Omental fat pad (tissue), 4 donors: ENCODE measurements around the genes FAIM2 and SLC11A2.

DNA sequence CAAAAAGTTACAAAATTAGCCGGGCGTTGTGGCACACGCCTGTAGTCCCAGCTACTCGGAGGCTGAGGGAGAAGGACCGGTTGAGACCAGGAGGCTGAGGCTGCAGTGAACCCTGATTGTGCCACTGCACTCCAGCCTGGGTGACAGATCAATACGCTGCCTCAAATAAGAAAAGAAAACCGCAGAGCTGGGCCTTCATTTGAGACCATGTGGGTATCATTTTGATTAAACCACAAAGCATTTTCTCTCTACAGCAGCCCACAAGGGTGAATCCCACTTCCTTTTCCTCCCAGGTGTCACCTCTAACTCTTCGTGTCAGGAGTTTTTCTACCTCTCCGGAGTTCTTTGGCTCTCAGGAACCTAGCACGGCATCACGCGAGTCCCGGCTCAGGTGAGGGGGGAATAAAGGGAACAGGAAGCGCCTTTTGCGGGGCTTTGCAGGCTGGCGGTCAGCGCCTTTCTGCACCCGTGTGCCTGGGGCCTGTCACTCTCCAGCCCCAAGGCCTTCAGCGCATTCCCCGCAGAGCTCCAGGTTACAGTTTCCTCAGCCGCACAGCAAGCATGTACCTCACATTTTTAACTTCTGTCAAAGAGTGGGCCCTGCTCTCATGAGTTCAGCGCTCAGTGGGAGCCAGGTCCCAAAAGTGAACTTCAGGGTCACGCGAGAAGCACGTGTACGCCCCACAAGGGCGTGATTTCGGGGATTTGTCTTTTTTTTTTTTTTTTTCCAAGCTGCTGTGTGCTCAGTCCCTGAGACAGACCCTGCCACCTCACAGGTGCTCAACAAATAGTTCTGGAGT is 817 bp upstream of the PRPF40B start:
- PRO-cap, result no peak
- RAMPAGE, long total RNA, 4 experiments, result no peak in any of the 4 experiments

GRCh38 chr12:49642193-49643087 is 19.1 kb downstream of the PRPF40B start:
- PRO-cap, result no peak
- RAMPAGE, long total RNA, 4 experiments, result start-site peak on the plus strand in 2 of 4 experiments, at chr12:49642257-49643229 at its widest, 6 to 10 reads per replicate

DNA sequence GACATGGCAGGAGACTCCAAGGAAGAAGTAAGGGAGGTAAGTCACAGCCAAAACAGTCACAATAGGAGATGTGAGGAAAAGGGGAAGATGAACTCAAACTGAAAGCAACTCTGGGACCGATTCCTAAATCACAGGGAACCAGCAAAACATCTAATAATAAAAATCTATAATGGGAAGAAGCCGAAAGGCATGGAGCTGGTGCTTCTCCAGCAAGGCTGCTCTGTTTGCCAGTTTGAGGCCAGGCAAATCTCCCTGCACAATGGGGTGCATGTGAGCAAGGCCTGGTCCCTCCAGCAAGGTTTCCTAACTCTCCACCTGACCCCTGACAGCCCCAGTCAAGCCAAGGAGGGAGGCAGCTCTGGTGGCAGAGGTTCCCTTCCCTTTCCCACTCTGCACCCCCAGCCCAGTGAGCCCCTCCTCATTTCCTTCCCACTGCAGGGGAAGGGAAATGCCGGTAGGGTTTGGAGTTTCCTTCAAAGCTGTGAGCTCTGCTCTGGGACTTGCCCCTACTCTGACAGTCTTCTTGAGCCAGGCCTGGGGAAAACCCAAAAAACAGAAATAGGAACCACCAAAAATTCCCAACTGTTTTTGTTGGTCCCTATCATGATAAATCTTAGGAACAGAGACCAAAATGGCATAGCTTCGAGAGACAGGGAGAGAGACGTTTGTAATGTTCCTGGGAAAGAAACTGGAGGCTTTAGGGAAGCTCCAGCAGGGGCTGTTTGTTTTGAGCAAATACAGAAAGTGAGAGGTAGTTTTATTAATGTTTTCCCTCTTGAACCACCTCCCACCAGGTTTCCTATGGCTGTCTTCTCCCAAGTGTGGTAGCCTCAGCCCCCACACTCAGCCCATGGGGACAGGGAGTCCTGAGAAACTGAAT is 34.7 kb downstream of the FMNL3 start:
- PRO-cap, result no peak
- RAMPAGE, long total RNA, 4 experiments, result no peak in any of the 4 experiments

DNA sequence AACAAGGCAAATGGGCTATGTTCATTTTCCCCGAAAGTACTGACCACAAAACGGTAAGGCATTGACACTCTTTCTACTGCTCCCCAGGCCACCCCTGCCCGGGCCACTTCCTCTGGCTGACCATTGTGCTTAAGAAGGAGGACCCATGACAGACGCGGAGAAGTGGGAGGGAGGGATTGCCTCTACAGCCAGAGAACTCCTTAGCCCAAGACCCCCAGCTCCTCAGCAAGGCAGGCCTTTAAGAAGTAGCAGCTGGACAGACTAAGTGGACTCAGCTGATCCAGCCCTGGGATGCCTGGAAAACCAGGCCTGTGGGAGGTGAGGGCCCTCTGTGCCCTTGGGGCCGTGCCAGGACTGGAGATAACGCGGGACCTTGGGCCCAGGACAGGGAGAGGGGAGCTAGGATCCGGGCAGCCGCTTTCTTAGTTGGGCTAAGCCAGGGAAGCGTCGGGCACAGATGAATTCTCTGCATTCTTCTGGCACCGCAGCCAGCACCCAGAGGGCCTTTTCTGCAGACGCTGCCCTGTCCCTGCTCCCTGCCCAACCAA is 1.0 kb downstream of the NCKAP5L start:
- PRO-cap, result no peak
- RAMPAGE, long total RNA, 4 experiments, result no peak in any of the 4 experiments

DNA sequence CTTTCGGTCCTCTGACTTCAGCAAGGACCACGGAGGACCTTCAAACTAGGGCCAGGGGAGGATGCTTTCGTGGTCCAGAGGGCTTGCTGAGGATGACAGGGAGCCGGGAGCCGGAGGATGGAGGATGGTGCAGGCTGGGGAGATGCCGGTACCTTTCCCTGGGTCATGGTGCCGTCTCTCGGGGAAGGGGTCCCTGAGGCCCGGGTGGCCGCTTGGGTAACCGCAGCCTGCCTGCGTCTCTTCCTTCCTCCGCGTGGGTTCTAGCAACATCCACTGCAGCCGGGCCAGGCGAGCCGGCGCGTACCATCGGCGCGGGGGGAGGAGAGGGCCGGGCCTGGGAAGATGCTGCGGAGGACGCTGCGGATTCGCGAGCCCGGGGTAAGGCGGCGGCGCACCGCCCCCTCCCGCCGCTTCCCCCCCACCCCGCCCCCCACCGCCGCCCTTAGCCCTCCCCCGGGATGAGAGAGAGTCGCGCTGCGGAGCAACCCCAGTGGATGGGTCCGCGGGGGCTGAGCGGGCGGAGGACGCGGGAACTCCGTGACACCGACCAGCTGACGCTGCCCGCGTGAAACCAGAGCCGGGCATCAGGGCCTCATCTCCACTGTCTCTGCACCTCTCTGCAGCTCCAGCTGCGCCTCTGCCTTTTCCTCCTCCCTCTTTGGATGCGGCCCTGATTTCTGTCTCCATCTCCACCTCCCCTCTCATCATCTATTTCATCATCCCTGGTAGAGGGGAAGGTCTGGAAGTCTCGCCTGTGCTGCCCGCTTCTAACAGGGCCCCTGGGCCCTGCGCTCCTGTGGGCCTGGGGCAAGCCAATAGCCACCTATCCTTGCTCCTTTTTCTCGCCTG is at the start of gene FAIM2:
Gene FAIM2 (minus strand): TSS at position 275 of the 849 bp plus-strand sequence.
- PRO-cap, result no peak
- RAMPAGE, long total RNA, 4 experiments, result start-site peak on the minus strand in 3 of 4 experiments, centred at positions 248 to 269 of the sequence, 8 to 37 reads per replicate

DNA sequence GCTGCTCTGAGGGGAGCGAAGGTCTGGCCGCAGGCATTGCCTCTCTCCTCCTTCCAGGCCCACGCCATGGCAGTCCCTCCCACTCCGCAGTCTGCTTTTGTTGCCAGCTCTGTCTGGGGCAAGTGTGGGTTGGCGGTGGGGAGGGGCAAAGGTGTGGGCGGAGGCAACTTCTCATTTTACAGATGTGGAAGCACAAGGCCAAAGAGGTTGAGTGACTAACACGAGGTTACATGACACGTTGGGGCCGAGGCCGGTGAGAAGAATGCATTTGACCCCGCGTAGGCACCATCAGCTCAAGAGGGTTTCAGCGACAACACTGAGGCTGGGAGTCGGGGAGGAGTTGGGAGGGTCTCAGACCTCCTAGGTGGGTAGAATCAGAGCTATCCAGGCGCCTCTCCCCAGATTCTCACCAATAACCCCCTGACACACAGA is 6.2 kb upstream of the FAIM2 start:
- PRO-cap, result no peak
- RAMPAGE, long total RNA, 4 experiments, result no peak in any of the 4 experiments

DNA sequence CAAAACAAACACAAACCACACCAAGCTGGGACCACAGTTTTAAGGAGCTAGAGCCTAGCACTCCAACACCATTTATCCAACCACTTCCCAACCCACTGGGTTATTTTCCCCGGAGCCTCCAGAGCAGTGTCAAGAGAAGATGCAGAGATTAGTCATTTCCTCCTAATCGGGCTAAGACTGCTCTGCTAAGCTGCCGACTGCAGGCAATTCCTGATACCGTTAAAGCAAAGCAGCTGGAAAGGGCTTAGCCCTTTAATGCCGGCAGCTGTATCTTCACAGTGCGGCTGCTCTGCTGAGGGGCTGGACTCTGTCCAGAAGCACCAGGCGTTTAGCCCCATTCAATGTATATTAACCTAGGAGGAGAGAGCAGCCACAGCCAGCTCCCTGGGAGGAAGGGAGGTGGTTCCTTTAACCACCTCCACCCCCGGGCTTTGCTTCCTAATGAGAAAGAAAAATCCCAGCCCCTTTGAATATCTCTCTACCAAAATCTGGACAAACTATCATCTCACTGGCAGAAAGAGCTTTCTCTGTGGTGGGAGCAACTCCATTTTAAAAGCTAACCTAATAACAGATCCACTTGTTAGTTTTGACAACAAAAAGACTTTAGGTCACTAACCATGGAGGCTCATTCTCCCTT is 11.2 kb downstream of the AQP6 start:
- PRO-cap, result no peak
- RAMPAGE, long total RNA, 4 experiments, result no peak in any of the 4 experiments

DNA sequence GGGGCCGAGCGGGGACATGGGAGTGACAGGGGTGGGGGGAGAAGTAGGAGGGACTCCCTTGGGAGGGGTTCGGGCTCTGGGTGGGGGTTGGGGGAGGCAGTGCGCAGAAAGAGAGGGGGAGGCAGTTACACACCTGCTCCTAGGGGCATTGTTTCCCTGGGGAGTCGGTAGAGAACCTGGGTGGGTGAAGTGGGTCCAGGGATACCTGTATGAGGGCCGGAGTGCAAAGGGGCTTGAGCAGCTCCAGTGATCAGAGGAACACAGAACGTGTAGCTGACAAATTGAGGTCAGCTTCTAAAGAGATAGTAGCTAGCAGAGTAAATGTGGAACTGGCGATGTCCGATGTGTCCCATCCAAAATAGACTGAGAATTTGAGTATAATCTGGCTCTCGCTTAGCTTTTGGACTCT is 447 bp downstream of the SMARCD1 start:
- PRO-cap, result no peak
- RAMPAGE, long total RNA, 4 experiments, result no peak in any of the 4 experiments

GRCh38 chr12:50221870-50223033 is 55.1 kb upstream of the CERS5 start:
- PRO-cap, result no peak
- RAMPAGE, long total RNA, 4 experiments, result start-site peak on the minus strand in 4 of 4 experiments, at chr12:50222574-50222658 at its widest, 68 to 3,148 reads per replicate

- PRO-cap, result no peak
- RAMPAGE, long total RNA, 4 experiments, result no peak in any of the 4 experiments
Observed at GRCh38 chr12:50241944-50242470, 41.3 kb downstream of the LIMA1 start.

- PRO-cap, result no peak
- RAMPAGE, long total RNA, 4 experiments, result no peak in any of the 4 experiments
Observed at GRCh38 chr12:50506657-50507221, 2.0 kb downstream of the DIP2B start.

- PRO-cap, result no peak
- RAMPAGE, long total RNA, 4 experiments, result no peak in any of the 4 experiments
Observed at GRCh38 chr12:50536970-50538349, 32.7 kb downstream of the DIP2B start.

GRCh38 chr12:50625130-50625431 is 120.3 kb downstream of the DIP2B start:
- PRO-cap, result no peak
- RAMPAGE, long total RNA, 4 experiments, result no peak in any of the 4 experiments

- PRO-cap, result no peak
- RAMPAGE, long total RNA, 4 experiments, result no peak in any of the 4 experiments
Observed at GRCh38 chr12:50691025-50691361, 72.9 kb upstream of the ATF1 start.

GRCh38 chr12:50922726-50923272 is 2.0 kb upstream of the METTL7A start:
- PRO-cap, result no peak
- RAMPAGE, long total RNA, 4 experiments, result no peak in any of the 4 experiments

- PRO-cap, result no peak
- RAMPAGE, long total RNA, 4 experiments, result no peak in any of the 4 experiments
Observed at GRCh38 chr12:50933623-50934099, 8.8 kb downstream of the METTL7A start.

GRCh38 chr12:51026069-51026454 is at the start of gene SLC11A2:
TSS of gene SLC11A2 (minus strand) at chr12:51026384.
- PRO-cap, result bidirectional peak, plus-strand start at chr12:51026512, minus-strand start at chr12:51026353
- RAMPAGE, long total RNA, 4 experiments, result start-site peak on the minus strand in 4 of 4 experiments, at chr12:51026321-51026405 at its widest, 71 to 137 reads per replicate

DNA sequence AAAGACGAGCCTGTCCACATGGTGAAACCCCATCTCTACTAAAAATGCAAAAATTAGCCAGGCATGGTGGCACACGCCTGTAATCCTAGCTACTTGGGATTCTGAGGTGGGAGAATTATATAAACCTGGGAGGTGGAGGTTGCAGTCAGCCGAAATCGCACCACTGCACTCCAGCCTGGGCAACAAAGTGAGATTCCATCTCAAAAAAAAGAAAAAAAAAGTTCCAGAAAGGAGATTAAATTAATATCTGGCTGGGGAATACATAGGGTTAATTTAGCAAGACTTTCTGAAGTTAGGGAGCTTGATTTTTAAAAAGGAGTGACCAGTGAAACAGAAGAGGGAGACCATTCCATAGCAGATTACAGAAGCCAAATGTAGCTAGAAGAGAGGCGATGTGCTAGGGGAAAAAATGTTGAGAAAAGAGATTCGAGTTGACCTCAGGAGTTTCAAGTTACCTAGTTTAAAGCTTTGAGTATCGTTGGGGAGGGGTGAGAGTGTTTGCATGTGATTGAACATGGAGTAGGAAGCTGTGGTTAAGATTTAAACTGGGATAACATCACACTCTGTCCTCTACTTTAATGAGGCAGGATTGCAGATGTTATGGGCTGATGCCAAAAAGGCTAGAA is 3.5 kb downstream of the LETMD1 start:
- PRO-cap, result no peak
- RAMPAGE, long total RNA, 4 experiments, result no peak in any of the 4 experiments

DNA sequence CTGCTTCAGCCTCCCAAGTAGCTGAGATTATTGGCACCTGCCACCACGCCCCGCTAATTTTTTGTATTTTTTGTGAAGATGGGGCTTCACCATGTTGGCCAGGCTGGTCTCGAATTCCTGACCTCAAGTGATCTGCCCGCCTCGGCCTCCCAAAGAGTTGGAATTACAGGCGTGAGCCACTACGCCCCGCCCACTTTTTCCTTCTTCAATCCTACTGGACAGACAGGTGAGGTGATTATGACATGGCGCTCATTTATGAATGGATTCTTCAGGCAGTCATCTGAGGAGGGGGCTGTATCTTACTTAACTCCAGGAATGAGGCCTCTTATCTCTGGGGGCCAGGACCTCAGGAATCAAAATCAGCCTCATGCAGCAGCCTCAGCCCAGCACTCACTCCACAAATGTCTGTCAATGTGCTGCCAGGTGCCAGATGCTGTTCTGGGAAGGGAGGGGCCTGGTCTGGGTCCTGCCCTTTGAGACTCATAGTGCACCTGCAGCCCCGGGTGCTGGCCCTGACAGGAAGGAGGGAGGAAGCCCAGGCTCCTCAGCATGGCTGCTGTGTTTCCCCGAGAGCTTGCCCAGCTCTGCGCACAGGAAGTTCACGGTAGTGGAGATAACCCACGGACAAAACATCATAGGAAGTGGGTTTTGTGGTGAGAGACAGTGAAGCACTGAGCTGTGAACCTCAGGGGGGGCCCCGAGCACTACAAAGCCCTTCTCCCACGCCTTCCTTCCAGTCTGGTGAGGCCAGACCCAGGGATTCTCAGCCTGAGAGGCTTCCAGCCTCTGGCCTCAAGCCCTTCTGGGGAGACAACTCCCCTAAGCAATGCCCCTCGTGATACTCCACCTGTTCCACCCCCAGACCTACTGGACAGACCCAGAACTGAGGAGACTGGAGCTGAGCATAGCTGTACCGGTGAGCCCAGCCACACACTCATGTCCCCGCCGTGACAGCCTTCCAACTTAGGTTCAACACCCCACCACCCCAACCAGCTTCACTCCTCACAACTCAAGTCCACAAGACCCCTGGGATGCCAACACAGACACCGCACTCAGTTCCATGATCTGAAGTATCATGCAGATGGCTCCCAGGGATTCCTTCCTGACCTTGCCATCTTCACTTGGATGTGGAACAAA is 22.3 kb downstream of the GALNT6 start:
- PRO-cap, result no peak
- RAMPAGE, long total RNA, 4 experiments, result no peak in any of the 4 experiments

- PRO-cap, result no peak
- RAMPAGE, long total RNA, 4 experiments, result no peak in any of the 4 experiments
Observed at GRCh38 chr12:51405937-51406314, 14.7 kb upstream of the GALNT6 start.